Skeletal muscle cell (primary cell): Measurements from ENCODE around the genes LONRF3, CT47C1 and KIAA1210.

DNA sequence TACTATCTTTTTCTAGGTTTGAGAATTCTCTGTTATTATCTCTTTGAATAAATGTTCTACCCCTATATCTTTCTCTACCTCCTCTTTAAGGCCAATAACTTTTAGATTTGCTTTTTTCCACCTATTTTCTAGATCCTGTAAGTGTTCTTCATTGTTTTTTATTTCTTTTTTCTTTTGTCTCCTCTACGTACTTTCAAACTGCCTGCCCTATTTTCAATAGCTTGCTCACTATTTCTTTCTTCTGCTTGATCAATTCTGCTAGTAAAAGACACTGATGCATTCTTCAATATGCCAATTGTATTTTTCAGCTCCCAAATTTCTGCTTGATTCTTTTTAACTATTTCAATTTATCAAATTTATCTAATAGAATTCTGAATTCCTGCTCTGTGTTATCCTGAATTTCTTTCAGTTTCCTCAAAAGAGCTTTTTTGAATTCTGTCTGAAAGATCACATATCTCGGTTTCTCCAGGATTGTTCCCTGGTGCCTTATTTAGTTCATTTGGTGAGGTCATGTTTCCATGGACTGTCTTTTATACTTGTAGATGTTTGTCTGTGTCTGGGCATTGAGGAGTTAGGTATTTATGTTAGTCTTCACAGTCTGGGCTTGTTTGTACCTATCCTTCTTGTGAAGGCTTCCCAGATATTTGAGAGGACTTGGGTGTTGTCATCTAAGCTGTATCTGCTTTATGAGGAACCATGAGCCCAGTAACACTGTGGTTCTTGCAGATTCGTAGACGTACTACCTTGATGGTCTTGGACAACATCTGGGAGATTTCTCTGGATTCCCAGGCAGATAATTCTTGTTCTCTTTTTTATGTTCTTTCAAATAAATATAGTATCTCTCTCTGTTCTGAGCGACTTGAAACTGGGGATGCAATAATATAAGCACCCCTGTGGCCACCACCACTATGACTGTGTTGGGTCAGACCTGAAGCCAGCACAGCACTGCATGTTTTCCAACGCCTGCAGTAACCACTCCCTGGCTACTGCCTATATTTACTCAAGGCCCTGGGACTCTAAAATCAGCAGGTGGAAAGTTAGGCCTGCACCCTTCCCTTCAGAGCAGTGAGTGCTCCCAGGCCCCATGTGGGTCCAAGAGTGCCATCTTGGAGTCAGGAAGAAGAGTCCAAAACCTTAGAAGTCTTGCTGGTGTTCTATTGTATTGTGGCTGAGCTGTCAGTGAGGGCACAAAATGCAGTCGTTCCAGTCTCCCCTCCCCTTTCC lies 236.2 kb upstream of the AGTR2 start:
- RRBS, result no CpG with 5 or more reads among the region's 7 CpGs

DNA sequence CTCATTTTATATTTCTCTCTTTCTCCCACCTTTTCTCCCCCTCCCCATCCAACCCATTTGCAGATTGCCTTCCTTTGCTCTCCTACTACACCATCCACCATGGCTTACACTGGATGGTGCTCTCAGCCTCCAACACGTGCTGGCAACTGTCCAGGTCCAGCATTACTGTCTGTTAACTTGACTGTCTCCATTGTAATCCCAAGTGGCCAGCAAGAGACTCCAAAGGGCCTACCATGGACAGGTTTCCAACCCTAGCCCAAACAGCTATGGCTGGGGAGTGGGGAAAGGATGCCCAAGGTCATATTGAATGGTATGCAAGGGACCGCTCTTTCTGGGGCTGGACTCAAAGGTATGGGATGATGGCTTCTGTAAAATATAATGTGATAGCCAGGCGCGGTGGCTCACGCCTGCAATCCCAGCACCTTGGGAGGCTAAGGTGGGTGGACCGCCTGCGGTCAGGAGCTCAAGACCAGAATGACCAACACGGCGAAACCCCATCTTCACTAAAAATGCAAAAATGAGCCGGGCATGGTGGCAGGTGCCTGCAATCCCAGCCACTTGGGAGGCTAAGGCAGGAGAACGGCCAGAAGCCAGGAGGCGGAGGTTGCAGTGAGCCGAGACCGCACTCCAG lies 225.7 kb upstream of the AGTR2 start:
- RRBS, result no CpG with 5 or more reads among the region's 14 CpGs

DNA sequence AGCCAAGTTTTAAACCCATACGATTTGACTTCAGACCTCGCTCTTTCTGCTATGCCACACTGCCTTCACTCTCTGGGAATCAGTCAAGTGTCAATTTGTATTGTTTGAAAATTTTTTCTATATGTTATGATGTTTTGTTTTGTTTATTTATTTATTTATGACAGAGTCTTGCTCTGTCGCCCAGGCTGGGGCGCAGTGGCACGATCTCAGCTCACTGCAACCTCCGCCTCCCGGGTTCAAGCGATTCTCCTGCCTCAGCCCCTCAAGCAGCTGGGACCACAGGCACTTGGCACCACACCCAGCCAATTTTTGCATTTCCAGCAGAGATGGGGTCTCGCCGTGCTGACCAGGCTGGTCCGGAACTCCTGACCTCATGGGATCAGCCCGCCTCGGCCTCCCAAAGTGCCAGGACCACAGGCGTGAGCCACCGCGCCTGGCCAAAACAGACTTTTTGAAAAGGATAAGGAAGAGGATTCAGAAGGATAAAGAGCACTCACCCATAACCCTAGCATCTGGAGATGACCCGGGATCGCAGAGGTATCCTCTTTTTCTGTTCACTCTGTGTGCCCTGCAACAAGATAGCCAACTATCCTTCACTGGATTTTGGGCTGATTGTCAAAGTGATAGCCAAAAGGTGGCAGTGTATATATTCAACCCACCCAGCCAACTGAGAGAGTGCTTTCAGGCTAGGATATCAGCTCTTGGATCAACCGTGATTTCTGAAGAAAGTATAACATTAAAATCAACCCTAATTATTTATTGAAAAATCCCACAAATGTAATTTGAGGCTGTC lies 224.5 kb upstream of the AGTR2 start:
- RRBS, result no CpG with 5 or more reads among the region's 19 CpGs

- RRBS, result no CpG with 5 or more reads among the region's 6 CpGs
Measured at GRCh38 chrX:116948952-116949331, 486.2 kb upstream of the CT83 start.

- RRBS, result no CpG with 5 or more reads among the region's 4 CpGs
Measured at GRCh38 chrX:118773497-118774082, 46.2 kb downstream of the IL13RA1 start.

GRCh38 chrX:118974299-118974798 lies at the start of gene LONRF3:
Gene LONRF3, plus strand, starts transcription at chrX:118974618.
- RRBS, result 2% methylated on average over 6 of the region's 30 CpGs

- RRBS, result 0% methylated on average over 5 of the region's 65 CpGs
Measured at GRCh38 chrX:118975810-118976599, 1.6 kb downstream of the LONRF3 start.

DNA sequence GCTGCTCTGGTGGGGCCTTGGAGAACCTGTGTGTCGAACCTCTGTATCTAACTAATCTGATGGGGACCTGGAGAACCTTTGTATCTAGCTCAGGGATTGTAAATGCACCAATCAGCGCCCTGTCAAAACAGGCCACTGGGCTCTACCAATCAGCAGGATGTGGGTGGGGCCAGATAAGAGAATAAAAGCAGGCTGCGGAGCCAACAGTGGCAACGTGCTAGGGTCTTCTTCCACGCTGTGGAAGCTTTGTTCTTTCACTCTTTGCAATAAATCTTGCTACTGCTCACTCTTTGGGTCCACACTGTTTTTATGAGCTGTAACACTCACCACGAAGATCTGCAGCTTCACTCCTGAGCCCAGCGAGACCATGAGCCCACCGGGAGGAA lies 42.5 kb upstream of the CT47C1 start:
- RRBS, result no CpG with 5 or more reads among the region's 8 CpGs

DNA sequence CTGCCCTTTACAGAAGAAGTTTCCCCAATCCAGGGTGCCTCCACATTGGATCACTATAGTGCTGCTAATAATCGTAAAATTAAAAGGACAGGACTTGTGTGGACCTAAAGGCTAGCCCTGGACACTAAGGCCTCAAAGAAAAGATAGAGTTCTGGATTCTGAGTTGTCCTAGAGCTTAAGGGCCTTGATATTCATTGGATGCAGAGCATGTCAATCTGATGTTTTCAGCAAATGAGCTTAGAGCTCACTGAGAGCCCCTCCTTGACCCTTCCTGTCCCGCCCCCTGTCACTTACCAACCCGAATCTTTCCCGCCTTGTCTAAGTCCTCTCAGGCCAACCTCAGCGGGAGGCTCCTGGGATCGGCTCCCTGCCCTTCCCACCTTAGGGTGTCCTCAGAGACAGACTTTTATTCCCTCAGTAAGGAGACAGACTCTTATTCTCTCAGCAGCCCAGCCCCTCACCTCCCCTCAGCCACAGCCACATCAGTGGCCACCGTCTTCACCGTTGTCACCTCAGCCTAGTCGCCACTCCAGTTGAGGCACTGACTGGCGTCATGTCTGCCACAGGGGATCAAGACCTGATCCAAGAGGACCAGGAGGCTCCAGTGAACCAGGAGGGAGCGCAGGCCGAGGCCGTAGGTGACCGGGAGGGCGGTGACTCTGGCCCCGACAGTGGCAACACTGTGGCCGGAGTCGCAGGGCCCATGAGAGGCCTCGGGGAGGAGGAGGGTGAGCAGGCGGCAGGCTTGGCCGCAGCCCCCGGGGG lies at the start of gene CT47C1:
CT47C1 (plus strand) TSS at position 321 of the 765 bp plus-strand sequence.
- RRBS, result 90% methylated on average over 9 of the region's 22 CpGs

GRCh38 chrX:119127724-119128067 lies at the start of gene KIAA1210:
Gene KIAA1210, minus strand, starts transcription at chrX:119127812.
- RRBS, result no CpG with 5 or more reads among the region's 5 CpGs

- RRBS, result no CpG with 5 or more reads among the region's 9 CpGs
Measured at GRCh38 chrX:119237608-119238311, 1.7 kb downstream of the PGRMC1 start.

DNA sequence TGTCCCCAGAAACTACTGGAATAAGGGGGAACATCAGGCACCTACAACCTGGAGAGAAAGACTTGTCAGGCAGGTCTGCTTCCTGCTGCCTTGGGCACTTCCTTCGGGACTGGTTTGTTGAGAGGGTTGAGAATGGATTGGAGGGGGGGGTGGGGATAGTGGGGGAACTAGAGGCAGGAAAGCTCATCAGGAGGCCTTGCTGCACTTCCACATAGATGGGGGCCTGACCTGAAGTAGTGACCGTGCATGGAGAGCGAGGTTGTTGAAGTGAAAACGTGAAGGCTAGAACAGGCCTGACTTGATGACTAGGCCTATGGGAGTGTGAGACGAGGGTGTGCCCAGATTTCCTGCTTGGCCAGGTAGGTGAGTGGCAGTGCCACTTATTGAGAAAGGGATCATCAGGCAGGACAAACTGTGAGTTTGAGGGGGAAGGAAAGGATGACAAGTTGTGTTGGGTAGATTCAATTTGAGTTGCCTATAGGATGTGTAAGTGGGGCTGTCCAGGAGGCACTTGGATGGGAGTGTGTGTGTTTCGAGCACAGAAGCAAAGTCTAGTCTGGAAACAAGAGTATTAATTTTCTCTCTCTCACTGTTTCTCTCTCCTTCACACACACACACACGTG lies 33.5 kb downstream of the SLC25A5 start:
- RRBS, result no CpG with 5 or more reads among the region's 7 CpGs

GRCh38 chrX:119506143-119506442 lies 37.8 kb downstream of the SLC25A5 start:
- RRBS, result no CpG with 5 or more reads among the region's 1 CpG

DNA sequence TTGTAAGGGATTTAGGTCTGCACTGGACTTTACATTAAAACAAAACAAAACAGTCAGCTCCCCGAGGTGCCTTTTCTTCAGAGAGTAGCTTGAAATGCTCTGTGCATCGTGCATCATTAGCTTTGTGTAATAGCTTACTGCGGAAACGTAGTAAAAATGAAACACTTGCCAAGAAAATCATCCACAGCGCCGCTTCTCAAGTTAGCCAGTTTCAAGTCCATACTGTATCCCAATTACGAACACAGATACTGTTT lies 32.3 kb downstream of the UBE2A start:
- RRBS, result no CpG with 5 or more reads among the region's 7 CpGs

DNA sequence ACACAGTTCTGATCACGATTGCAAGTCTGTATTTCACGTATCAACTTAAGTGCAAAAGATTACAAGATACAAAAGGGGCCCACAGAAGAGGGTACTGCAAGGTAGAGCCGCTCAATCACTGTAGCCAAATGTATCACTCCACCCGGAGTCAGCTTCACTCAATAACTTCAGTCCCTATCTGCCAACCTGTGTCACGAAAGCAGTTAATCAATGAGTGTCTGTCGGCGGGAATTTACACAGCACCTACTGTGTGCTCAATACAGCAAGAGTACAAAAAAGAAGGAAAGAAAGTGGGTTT lies 32.5 kb downstream of the UBE2A start:
- RRBS, result no CpG with 5 or more reads among the region's 7 CpGs

GRCh38 chrX:119756230-119756573 lies 2.2 kb upstream of the SOWAHD start:
- RRBS, result no CpG with 5 or more reads among the region's 4 CpGs

DNA sequence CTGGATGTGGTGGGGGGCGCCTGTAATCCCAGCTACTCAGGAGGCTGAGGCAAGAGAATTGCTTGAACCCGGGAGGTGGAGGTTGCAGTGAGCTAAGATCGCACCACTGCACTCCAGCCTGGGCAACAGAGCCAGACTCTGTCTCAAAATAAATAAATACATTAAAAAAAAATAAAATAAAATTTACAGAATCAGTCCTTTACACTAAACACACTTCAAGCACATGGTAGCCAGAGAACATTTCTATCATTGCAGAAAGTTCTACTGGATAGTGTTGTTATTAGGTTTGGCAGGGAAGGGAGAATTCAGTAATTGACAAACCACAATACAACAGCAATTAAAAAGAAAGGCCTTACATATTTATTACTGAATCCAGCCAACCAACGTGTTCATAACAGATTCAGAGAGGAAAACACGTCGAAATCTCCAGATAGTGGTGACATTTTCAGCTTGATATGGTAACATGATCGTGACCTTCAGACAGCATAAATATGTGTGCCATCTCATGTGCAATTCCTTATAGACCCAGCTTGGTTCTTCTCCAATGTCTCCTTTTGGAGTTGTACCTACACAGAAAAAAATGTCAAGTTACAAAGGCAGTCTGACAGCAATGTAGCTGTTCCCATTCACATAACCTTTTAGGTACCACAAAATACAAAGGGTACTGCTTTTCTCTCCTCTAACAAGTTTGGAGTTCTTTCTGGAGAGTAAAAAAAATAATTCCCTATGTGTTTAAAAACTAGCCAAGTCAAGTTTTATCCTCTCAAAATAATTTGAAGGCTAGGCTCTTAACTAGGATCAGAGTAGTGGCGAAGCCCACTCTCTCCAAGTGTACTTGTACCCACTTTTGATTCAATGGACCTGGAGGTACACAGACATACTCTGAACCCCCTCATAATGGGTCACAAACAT lies 5.0 kb downstream of the RPL39 start:
- RRBS, result no CpG with 5 or more reads among the region's 8 CpGs

DNA sequence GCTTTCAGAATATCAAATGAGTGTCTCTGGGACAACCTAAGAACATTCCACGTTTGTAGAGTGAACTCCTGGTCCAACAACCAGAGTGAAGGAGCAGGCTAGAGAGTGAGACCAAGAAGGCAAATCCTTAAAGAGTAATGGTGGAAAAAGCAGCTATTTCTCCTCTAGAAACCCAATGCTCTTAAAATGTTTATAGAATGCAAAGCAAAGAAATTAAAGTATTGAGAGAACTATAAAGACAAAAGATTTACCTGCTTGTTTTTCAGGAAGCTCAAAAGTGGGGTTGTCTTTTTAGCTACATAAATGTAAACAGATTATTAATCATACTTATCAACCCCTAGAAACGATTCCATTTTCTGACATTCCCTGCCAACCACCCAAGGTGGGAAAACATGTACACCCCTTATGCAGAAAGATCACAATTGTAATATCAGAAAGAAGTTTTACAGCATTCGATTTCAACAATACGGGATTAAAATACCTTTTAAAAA lies 11.2 kb downstream of the UPF3B start:
- RRBS, result no CpG with 5 or more reads among the region's 4 CpGs

DNA sequence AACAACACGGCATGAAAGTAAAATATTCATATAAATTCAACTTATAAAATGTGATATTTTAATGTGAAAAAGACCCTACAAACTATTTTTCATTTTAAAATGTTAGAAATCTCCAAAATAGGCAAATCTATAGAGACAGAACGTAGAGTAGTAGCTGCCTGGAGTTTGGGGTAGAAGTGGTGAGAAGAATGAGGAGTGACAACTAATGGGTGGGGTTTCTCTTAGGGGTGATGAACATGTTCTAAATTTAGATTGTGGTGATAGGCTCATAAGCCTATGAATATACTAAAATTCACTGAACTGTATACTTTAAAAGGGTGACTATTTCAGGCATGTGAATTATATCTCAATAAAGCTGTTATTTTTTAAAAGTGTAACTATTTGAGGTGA lies 7.3 kb downstream of the UPF3B start:
- RRBS, result no CpG with 5 or more reads among the region's 2 CpGs

- RRBS, result no CpG with 5 or more reads among the region's 8 CpGs
Measured at GRCh38 chrX:119925500-119925860, 18.1 kb downstream of the NKAP start.